Breast epithelium (tissue), 2 donors: ENCODE measurements around a stretch of chr9.

DNA sequence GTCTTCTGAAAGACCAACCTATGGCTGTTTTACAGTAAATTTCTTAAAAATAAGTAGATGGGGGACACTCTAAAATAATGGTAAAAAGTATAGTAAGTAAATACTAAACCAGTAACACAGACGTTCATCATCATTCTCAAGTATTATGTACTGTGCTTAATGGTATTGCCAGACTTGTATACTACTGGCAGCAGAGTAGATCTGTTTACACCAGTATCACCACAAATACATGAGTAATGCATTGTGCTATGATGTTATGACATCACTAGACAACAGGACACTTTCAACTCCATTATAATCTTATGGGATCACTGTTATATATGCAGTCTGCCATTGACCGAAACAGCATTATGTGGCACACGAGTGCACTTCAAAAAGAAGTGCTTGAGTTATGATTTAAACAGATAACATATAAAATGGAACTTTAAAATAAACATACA, 483.5 kb downstream of the NFIB start:
- PRO-cap, result no peak
- RAMPAGE, long total RNA, 2 experiments, result no peak in any of the 2 experiments

GRCh38 chr9:13841629-13842579, 472.0 kb downstream of the NFIB start:
- PRO-cap, result no peak
- RAMPAGE, long total RNA, 2 experiments, result no peak in any of the 2 experiments

GRCh38 chr9:14240226-14241059, 73.5 kb downstream of the NFIB start:
- PRO-cap, result no peak
- RAMPAGE, long total RNA, 2 experiments, result no peak in any of the 2 experiments

DNA sequence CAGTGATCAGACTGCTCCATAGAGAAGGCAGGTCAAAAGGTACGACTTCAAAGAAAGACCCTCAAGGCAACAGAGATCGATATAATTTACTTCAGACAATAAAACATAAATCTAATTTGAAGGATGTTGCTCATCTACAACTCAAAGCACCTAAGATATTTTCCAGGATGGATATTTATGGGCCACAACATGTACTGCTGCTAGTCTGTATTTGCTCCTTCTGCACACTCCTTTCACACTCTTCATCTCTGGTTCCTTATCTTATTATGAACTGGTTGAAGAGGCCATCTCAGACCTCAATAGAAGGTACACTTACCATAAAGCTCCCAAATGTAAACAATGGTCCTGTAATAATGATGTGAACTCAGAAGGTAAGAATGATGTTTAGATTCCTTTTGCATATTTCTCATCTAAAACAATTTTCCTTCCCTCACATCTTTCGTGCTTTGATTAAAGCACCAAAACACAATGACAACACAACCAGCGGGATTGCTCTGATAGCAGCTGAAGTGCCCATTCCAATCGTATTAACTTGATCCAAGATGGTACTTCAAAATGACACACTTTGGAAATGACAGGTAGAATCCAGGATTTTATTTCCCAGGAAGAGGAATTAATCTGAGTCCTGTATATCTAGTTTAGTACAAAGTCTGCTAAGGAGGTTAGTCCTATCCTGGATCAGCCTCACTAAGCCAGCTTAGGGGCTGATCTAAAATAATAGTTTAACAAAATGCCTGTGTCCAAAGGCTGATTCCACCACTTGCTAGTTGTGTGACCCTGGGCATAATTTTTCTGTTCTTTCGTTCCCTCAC, 34.3 kb downstream of the NFIB start:
- PRO-cap, result no peak
- RAMPAGE, long total RNA, 2 experiments, result no peak in any of the 2 experiments

GRCh38 chr9:14296383-14296875, 17.5 kb downstream of the NFIB start:
- PRO-cap, result no peak
- RAMPAGE, long total RNA, 2 experiments, result no peak in any of the 2 experiments

- PRO-cap, result no peak
- RAMPAGE, long total RNA, 2 experiments, result no peak in any of the 2 experiments
Measured at GRCh38 chr9:14298511-14298982, 15.4 kb downstream of the NFIB start.

GRCh38 chr9:14345321-14345880, 31.5 kb upstream of the NFIB start:
- PRO-cap, result no peak
- RAMPAGE, long total RNA, 2 experiments, result no peak in any of the 2 experiments

DNA sequence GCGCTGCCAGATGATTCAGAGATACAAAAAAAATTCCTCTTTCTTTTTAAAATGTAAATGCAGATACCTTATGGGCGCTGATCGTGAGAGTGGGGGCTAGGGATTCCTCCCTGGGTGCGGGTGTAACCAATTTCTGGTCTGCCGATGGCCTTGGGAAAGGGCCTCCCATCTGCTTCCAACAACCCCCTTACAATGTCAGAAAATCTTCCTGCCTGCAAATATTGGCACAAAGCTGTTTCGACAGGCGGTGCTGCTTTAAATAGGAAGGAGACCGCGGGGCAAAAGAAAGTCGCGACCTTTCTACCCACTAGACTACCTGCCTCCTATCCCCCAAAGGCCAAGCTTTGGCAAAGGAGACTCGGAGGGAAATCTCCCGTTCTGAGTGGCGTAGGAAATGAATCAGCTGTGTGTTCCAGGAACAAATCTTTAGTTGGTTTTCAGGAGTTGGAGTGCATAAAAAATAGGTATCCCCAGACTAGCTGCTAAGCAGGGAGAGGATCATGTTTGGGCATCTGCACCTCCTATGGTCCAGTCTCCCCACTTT, 36.8 kb upstream of the NFIB start:
- PRO-cap, result no peak
- RAMPAGE, long total RNA, 2 experiments, result no peak in any of the 2 experiments

DNA sequence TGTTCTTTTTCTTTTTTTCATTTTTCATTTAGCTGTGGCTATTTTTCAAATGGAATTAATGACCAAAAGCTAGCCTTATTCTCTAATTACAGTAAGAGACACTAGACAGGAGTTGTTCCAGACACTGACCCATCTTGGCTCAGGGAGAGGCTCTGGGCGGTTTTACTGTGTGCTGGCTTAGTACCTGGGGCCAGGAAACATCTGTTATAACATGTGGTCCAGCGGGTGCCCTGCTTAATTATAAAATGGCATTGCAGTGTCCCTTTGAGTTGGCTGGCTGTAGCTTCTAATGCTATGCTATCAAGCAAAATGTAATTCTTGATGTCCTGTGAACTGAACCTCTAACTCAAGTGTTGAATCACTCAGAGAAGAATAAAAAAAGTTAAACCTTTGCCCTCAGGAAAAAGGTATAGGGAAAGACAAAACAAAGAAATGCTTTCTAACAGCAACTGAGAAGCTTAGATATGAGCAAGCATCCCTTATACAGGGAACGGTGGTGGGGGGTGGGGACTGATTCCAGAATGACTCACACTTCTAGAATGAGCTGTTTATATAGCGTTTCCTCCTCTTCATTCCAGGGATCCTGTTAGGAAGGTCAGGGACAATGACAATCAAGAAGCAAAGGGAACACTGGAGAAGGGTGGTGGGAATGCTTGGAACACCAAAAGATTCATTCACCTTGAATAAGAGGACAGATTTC, 58.7 kb upstream of the NFIB start:
- PRO-cap, result no peak
- RAMPAGE, long total RNA, 2 experiments, result no peak in any of the 2 experiments

DNA sequence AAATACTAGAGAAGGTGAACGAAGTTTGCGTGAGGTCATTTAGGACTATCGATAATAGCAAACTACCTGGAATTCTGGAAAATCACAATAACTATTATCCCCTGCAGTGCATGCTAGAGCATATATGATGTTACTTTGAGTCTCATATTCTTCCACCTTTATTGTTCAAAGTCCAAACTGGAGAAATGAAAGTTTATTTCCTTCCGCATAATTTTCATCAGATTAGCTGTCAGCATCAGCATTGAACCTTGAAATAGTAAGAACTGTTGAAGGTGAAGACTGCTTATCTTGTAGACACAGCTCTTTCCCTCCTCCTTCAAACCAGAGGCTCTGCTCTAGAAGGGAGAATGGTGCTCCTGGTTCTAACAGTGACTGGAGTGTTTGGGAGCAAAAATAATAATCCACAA, 170.7 kb downstream of the ZDHHC21 start:
- PRO-cap, result no peak
- RAMPAGE, long total RNA, 2 experiments, result no peak in any of the 2 experiments

DNA sequence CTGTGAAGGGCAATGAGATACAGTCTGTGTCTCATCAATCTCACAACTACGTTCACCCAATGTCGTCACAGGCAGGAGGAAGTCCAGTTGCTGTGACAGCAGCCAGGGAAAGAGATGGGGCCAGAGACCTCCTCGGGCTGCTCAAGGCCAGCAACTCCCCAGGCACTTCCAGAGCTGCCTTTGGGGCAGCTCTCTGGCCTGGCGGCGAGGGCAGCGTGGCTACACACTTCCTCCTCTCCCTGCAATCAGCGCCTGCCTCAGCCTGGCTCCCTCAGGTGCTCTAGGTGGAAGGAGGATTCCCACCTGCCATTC, 159.3 kb downstream of the ZDHHC21 start:
- PRO-cap, result no peak
- RAMPAGE, long total RNA, 2 experiments, result no peak in any of the 2 experiments

DNA sequence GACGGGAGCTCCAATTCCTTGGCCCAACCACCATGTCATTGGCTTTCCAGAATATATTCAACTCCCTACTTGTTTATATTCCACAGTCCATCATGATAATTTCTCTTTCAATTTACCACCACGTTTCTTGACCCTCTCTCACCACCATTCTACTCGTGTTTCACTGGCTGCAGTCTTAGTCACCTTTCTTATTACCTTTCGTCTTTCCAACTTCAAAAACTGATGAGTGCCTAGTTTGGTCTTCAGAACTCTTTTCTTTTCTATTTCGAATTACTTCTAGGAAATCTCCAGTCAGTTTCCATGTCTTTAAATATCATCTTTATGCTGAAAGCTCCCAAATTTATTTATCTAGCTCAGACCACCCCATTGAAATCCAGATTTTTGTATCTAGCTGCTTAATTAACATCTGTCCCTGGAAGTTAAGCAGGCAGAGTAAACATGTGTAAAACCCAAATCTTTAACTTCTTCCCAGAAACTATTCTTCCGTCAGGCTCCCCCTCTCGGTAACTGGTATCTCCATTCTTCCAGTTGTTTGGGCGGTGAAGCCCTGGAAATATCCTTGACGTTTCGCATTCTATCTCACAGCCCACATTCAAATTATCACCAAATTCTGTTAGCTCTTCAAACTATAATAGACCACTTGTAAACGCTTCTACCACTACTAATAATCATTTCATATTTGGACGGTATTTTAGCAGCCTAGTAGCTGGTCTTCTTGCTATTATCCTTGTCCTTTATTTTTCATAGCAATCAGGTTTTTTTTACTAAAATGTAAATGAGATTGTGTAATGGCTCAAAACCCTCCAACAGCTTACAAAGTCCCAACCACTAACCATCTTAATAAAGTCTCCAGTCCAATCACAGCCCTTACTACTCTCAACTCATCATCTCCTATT, 45.4 kb downstream of the ZDHHC21 start:
- PRO-cap, result no peak
- RAMPAGE, long total RNA, 2 experiments, result no peak in any of the 2 experiments

- PRO-cap, result no peak
- RAMPAGE, long total RNA, 2 experiments, result no peak in any of the 2 experiments
Measured at GRCh38 chr9:14650763-14651644, 42.2 kb downstream of the ZDHHC21 start.

DNA sequence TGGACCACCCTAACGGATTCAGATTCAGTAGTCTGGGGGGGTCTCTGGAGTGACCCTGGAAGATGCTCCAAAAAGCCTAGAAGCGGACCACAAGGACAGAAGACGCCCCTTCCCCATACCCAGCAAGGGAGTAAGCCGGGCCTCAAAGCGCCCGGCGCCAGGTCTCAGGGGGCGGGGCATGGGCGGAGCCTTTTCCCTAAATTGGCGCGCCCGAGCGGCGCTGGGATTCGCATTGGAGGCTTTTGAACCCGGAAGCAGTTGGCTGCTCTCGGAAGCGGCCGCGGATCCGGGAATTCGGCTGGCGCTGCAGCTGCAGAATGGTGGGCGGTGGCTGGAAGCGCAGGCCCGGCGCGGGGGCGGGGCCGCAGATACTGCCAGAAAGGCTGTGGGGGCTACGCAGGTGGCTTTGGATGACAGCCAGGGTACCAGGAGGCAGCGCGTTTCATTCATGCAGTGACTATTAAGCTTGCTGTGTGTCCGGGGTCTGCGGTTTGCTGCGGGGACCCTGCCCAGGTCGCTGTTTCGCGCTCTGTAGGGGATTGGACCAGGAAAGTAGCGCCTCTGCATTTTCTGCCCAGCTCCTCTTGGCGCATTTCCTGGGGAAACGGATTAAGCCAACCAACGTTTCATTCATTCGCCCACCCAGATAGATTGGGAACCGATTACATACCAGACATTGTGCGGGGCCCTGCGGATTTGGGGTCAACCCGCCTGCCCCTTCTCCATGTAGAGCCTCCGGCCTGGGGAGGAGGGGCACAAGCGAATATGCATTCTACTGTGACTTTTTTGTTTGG, 83.0 kb upstream of the FREM1 start:
- PRO-cap, result bidirectional peak, plus-strand start at position 315 of the sequence, minus-strand start at position 124 of the sequence
- RAMPAGE, long total RNA, 2 experiments, result start-site peak on the minus strand in 2 of 2 experiments, centred at positions 155 to 157 of the sequence, 6 to 12 reads per replicate

DNA sequence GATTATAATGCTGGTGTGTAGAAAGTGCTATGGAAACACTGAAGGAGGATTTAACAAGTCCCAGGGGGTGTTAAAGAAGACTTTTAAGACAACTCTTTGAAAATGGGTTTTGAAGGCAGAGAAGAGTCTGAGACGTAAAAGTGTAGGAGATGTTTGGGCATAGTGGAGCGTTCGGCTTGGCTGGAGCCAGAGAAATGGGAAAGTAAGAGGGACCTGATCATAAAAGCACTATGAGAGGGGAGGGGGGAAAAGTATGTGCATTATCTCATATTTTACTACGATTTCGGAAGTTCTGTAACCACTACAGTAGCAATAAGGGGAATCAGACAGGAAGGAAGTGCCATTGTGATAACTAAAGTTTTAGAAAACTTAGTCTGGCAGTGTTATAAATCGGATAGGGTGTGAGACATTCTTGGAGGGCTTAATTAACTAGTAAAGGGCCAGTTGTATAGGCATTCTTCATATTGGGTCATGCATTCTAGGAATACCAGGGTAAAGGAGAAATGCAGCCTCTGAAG, 83.7 kb upstream of the FREM1 start:
- PRO-cap, result no peak
- RAMPAGE, long total RNA, 2 experiments, result no peak in any of the 2 experiments

DNA sequence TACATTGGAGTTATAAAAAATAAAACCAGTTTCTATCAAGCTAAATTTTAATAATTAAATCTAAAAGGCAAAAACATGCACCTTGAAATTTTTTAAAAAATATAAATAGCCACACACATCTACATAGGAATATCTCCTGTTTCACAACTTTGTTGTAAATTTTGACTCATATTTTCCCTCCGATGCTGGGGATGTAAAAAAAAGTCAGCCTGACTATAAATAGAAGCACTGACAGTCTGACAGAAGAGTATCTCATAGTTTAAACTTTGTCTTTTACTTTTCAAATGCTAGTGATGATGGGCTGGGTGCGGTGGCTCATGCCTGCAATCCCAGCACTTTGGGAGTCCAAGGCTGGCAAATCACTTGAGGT, 159.6 kb downstream of the TTC39B start:
- PRO-cap, result no peak
- RAMPAGE, long total RNA, 2 experiments, result no peak in any of the 2 experiments

GRCh38 chr9:15478071-15478923, 32.5 kb downstream of the PSIP1 start:
- PRO-cap, result no peak
- RAMPAGE, long total RNA, 2 experiments, result no peak in any of the 2 experiments

GRCh38 chr9:15531075-15531478, 20.3 kb upstream of the PSIP1 start:
- PRO-cap, result no peak
- RAMPAGE, long total RNA, 2 experiments, result no peak in any of the 2 experiments

GRCh38 chr9:16100827-16101068, 547.9 kb downstream of the CCDC171 start:
- PRO-cap, result no peak
- RAMPAGE, long total RNA, 2 experiments, result no peak in any of the 2 experiments

DNA sequence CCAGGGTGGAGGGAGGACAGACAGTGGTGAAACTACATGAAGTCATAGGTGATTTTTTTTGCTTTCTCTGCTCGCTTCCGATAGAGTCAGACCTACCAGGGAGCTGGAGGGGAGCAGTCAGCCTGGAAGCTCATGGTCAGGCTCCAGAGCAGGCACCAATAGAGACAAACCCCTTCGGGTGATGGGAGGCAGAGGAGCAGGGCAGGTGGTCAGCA, 538.1 kb downstream of the BNC2 start:
- PRO-cap, result unidirectional peak, plus-strand start at position 89 of the sequence
- RAMPAGE, long total RNA, 2 experiments, result no peak in any of the 2 experiments